Body of pancreas (tissue), 2 donors: ENCODE measurements around a stretch of chr18.

GRCh38 chr18:11998902-11999549 lies 17.7 kb downstream of the IMPA2 start:
- PRO-cap = no peak
- RAMPAGE, long total RNA, 2 experiments = no peak in any of the 2 experiments

DNA sequence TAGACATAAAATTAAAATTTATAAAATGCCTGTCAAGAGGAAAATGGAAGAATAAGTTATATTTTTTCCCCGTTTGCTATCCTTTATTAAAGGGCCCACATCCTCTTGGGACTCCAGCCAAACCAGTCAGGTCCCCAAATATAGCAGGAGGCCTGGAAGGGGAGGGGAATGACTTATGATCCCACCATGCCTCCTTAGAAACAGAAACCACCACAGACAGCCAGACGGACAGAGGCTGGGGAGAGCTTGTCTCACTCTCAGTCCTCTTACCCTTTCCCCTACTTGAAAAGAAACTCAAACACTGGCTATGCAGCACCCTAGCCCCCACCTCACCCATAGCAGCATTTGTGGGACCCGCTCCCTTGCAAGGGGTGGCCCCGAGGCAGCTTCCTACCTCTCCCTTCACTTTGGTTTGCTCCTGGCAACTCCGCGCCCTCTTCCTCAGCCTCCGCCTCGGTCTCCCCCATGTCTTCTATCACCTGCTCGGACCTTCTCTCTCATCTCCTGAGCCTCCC lies 37.5 kb upstream of the ANKRD62 start:
- PRO-cap = no peak
- RAMPAGE, long total RNA, 2 experiments = no peak in any of the 2 experiments

- PRO-cap = unidirectional peak, plus-strand start at chr18:12307600; unidirectional peak, plus-strand start at chr18:12307690
- RAMPAGE, long total RNA, 2 experiments = no peak in any of the 2 experiments
These were observed 769 bp upstream of the TUBB6 start for GRCh38 chr18:12307173-12307770.

DNA sequence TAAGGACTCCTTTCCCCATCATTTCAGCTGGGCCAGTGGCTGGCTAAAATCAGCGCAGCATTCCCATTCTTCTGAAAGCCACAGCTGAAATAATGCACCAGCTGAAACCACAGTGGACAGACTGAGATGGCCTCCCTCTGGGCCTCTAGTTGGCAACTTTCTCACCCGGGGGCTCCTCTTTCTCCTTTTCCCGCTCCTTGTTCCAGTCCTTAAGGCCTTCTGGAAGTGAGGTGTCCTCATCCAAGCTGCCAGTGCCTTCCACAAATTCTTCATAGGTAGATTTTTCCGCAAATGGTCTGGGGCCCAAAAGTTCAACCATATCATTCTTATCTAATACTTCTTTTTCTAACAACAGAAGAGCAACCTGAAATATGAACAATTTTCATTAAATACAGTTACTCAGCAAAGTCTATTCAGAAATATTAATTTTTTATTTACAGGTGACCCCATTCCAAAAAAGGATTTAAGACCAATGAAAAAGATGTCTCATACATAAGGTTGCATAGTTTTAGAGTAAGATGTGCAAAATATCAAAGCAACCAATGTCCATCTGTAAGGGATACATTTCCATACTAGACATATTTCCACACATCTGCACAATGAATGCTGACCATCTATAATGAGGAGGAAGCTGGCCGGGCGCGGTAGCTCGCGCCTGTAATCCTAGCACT lies 21.5 kb downstream of the TUBB6 start:
- PRO-cap = no peak
- RAMPAGE, long total RNA, 2 experiments = no peak in any of the 2 experiments

DNA sequence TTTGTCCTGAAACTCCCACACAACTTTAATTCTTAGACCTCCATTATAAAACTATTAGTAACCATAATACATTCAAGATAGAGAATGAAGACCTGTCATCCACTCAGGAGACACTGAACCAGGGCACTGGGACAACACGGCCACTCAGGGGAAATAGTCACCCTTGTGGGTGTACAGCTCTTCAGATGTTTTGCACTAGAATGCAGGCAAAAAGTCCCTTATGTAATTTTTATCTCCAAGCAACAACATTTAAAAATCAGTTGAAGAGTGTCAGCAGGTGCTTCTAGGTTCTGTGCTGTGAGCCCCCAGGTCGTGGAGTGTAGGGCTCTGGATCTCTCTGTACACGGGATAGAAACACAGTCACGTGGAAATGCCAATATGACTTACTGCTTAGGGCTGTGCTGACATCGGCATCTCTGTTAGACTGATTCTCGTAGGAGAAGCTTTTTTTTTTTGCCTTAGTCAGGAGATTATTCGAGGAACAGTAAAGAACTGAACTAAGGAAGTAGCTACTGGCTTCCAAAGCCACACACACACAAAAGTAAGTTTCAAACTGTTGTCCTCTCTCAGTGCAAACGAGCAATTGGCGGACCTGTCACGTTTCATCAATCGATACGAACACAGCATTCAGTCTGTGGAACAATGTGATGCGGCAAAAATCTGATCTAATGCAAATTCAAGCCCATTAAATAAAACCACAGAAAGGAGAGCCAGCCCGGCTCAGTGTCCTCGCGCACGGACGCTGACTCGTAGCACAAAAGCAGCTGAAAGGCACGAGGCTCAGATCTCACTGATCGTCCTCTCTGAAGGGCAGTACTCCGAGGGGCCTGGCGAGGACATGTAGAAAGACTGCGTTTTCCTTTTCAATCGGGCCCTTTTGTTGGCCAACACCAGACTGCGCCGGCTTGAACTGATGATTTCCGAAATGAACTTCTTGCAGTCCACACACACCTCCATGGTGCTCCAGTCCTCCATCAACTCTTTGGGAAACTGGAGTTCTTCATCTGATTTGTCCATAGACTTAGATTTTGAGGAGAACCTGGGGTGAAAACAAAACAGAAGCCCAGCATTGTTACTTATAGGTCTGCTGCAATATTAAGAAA lies 41.5 kb downstream of the PRELID3A start:
- PRO-cap = no peak
- RAMPAGE, long total RNA, 2 experiments = start-site peak on the minus strand in 1 of 2 experiments, centred at position 247 of the sequence, 9 reads per replicate

GRCh38 chr18:12460759-12461328 lies 53.1 kb downstream of the PRELID3A start:
- PRO-cap = unidirectional peak, minus-strand start at chr18:12461046
- RAMPAGE, long total RNA, 2 experiments = no peak in any of the 2 experiments

GRCh38 chr18:12463125-12463649 lies 55.5 kb downstream of the PRELID3A start:
- PRO-cap = unidirectional peak, minus-strand start at chr18:12463457
- RAMPAGE, long total RNA, 2 experiments = no peak in any of the 2 experiments

DNA sequence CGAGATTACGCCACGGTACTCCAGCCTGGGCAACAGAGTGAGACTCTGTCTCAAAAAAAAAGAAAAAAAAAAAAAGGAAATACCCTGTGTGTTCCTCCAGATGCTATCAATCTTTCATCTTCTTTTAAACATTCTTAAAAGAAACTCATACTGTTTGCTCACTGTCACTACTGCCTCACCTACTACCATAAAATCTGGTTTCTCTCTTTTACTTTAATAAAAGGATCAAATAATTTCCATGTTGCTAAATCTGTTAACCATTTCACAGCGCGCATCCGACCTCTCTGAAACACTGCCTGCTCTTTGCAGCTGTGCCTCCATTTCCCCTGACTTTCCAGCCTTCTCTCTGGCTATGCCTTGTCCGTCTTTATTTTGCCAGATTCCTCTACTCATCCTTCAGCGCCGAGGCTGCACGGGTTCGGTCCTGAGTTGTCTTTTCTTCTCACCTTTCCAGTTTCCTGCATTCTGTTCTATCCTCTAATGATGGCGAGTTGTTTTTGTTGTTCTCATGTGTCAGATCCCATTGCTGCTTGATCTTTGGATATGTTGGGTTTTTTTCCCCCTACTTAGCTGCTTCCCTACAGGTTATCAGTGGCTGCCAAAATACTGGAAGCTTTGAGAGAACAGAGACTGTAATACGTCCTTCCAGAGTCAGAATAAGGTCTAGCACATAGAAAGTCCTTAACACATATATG lies 95.5 kb downstream of the PRELID3A start:
- PRO-cap = no peak
- RAMPAGE, long total RNA, 2 experiments = no peak in any of the 2 experiments

DNA sequence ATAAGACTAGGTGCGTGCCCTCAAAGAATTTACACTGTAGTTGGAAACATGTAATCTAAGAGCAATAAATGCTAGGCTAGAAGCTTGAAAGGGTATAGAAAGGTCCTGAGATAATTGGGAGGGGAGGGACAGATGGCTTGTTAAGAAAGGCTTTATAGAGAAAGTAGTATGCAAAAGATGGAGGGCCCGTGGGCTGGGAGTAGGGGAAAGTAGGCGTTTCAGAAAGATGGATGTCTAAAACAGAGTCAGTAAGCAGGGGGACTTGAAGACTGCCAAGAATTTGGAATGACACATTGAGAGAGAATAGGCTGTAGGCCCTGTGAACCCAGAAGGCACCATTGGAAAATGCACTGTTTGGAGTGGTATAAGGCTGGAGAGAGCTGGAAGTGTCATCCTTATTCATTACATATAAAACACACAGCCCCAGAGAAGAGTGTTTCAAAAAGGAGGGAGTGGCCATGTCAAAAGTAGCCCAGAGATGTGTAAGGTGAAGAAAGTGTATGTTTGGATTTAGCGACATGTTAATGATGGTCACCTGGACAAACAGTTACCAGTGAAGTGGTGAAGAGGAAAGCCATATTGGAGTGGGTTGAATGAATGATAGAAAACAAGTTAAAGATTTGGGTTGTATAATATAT lies 925 bp downstream of the PSMG2 start:
- PRO-cap = no peak
- RAMPAGE, long total RNA, 2 experiments = no peak in any of the 2 experiments

DNA sequence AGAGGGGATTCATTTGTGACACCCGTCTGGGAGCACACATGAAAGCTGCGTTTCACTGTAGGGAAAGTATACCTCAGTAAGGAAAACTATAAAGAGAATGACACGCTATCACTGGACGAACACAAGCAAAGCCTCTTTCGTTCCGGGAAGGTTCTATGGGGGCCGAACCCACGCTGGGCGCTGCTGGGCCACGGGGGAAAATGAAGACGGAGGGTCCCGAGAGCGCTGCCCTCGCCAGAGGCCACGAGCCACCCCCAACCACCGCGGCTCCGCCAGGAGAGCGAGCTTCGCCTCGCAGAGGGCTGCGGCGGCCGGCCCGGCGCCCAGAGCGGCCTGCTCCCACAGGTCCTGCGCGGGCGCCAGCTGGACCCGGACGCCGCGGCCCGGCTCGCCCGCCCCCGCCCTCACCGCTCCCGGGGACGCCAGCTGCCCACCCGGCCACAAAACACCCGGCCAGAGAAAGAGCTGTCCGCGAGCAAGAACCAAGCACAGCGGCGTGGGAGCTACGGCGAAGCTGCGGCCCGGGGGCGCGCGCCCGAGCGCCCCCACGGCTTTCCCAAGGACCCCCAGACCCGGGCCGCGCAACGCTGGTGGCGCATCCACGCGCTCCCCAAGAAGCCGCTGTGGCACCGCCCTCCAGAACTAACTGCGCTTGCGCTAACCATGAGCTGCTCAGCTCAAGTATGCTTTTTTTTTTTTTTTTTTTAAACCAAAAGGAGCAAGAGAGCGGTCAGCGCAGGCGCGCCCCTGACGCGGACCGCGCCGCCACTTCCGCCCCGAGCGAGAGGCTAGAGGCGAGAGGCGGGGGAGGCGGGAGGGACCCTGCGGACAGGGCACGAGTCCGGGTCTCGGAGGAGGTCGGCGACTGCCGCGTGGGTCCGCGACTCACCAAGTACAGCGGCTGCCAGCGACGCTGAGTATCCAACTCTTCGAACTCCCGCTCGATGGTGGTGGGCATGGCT lies 572 bp downstream of the PTPN2 start:
- PRO-cap = bidirectional peak, plus-strand start at position 797 of the sequence, minus-strand start at position 620 of the sequence
- RAMPAGE, long total RNA, 2 experiments = no peak in any of the 2 experiments

- PRO-cap = no peak
- RAMPAGE, long total RNA, 2 experiments = no peak in any of the 2 experiments
These were observed 118.8 kb downstream of the LDLRAD4 start for GRCh38 chr18:13337344-13337768.

- PRO-cap = no peak
- RAMPAGE, long total RNA, 2 experiments = no peak in any of the 2 experiments
These were observed 156.2 kb downstream of the LDLRAD4 start for GRCh38 chr18:13374673-13375334.

DNA sequence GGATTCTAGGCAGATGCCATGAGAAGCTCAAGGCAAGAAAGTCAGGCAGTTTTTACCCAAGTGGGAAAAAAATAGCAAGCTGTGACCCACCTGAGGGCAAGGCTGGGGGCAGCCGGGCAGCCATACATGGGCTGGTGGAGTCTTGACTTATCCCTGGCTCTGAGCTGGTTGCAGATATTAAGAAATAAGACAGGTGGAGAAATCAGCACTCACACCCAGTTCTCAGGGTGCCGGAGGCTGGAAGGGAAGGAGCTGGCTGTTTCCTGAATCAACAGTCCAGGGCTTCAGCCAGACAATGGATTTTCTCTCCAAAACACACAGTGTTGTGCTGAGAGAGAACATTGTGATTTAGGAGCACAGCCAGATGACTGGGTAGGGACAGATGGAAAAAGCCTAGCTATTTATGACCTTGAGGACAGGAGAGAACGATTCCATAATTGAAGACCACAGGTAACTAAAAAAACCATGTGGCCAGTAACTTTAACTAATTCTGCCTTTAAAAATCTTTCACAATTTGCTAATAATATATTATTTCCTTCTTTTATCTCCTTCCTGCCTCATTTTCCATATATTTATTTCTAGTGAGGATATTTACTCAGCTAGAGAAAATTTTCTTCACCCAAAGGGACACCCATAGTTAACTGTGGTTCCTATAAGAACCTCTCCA lies 208.9 kb downstream of the LDLRAD4 start:
- PRO-cap = no peak
- RAMPAGE, long total RNA, 2 experiments = no peak in any of the 2 experiments

GRCh38 chr18:13435556-13435849 lies 216.9 kb downstream of the LDLRAD4 start:
- PRO-cap = no peak
- RAMPAGE, long total RNA, 2 experiments = no peak in any of the 2 experiments

- PRO-cap = no peak
- RAMPAGE, long total RNA, 2 experiments = no peak in any of the 2 experiments
These were observed 233.9 kb downstream of the LDLRAD4 start for GRCh38 chr18:13451971-13453396.

GRCh38 chr18:13455961-13456467 lies 237.5 kb downstream of the LDLRAD4 start:
- PRO-cap = no peak
- RAMPAGE, long total RNA, 2 experiments = no peak in any of the 2 experiments

DNA sequence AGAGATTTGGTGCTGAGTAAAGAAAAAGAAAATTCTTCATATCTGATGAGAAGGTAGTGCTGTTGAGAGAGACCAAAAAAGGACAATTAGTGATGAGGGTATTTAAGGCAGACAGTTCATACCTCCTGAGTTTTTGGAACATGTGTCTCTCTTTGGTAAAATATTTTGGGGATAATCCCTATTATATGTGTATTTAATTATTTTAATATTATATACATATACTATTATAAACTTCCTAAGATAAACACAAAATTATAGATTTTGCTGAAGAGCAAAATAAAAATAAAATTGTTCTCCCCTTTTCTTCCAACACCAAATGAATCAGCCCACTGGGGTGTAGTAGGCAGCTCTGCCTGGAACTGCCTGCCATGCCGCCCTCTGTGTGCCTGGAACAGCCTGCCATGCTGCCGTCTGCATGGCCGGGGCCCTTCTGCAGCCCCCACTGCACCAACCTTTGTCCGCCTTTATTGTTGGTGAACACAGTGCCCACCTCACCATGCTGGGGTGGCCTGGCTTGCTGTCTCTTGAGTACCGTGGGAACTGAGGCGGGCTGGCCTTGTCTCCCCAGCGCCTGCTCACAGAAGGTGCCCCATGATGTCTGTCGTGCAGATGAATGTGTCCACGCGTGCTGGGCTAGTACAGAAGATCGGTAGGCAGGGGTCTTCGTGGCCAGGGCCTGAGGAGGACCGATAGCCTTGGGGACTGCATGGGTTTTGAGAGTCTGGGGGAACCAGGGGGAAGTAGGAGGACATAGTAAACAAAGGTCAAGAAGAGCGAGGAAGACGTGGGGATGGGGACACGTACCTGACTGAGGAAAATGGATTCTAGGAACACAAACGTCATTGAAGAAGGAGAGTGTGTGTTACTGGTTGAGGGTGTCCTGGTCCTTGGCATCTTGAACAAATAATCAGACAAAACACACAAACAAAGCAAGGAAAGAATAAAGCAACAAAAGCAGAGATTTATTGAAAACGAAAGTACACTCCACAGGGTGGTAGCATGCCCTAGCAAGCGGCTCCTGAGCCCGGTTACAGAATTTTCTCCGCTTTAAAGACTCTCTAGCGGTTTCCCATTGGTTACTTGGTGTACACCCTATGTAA lies 242.4 kb downstream of the LDLRAD4 start:
- PRO-cap = no peak
- RAMPAGE, long total RNA, 2 experiments = no peak in any of the 2 experiments

- PRO-cap = no peak
- RAMPAGE, long total RNA, 2 experiments = no peak in any of the 2 experiments
These were observed 246.4 kb downstream of the LDLRAD4 start for GRCh38 chr18:13464782-13465514.

DNA sequence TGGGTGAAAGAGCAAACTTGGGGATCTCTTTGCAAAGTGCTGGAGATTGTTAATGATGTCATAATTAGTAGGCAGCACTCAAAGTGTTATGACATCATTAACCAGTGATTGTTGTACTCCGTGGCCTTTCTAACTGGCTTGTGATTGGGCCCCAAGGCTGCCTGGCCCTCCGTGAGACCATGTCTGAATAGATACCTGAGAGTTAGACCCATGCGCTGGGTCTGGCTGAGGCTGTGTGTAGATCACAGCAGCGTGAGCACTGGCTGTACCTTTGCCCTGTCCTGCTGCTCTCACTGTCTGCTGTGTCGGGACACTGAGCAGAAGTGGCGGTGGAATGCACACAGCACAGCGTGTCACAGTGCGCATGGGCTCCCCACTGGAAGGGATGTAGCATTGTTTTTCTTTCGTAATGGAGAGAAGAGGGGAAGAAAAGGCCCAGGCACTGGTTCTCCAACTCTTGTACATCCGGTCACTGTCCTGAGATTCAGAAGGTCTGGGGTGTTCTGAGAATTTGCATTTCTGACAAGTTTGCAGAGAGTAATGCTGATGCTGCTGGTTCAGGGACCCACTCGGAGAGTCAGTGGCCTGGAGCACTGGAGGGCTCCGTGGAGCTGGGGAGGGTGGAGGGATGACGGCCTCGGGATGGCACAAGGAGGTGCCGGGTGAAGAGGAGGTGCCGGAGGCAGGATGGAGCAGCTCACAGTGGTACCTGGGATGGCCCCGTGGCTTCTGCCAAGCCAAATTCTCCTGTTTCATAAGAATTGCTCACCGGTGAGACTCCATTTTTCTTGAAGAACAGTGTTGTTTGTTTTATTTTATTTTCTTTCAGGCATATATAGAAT lies 252.7 kb downstream of the LDLRAD4 start:
- PRO-cap = no peak
- RAMPAGE, long total RNA, 2 experiments = no peak in any of the 2 experiments

GRCh38 chr18:13502606-13502982 lies 223.8 kb downstream of the FAM210A start:
- PRO-cap = no peak
- RAMPAGE, long total RNA, 2 experiments = start-site peak on the plus strand in 1 of 2 experiments, at chr18:13502731-13502852 at its widest, 8 reads per replicate